GM19240 (cell line): ENCODE data around the gene ACTR3B.

- RRBS, result no CpG with 5 or more reads among the region's 4 CpGs
Observed at GRCh38 chr7:151498555-151499102, 21.1 kb downstream of the RHEB start.

DNA sequence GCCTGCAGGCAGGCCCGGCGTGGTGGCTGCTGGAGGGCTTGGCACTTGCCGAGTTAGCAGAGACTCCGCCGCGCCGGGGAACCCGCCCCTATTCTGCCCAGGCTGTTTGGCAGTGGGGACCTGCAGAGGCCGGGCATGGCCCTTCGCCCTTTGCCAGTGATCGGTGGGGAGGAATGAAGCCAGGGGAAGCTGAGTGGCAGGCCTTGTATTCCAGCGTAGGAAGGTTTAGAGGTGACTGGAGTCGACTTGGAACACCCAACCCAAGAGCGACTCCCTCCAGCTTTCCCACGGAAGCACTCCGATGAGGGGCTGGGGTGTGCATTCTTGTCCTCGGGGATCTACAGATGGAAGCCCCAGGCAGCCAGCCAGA lies 1.0 kb upstream of the RHEB start:
- RRBS, result 13% methylated on average over 9 of the region's 17 CpGs

DNA sequence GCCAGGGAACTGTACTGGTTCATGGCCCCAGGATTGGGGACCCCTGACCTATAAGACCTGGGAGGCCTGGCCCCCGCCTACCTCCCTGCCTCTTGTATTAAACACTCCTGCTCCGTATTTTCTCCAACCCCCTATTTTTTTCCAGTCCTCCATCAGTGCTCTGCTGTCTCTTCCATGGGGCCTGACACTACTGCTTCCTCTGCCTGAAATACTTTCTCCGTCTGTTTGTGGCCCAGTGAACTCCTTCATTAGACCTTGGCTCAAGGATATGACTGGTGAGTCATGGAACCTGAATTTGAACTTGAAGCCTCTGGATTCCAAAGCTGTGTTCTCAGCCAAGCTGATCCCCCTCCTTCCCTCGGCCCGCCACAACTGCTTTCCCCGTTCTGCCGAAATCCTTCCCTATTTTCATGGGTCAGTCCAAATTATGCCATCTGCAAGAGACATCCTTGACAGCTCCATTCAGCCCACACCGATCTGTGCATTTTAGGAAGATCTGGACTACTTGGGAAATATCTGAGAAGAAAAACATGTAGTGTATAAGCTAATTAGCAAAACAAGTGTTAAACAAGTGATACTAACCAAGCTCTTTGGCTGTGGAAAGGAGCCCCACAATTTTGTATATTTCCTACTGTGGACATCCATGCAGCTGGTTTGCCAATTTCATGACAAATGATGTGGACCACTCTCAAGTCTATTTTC lies 80.2 kb upstream of the RHEB start:
- RRBS, result no CpG with 5 or more reads among the region's 8 CpGs

- RRBS, result 82% methylated on average over 3 of the region's 18 CpGs
Observed at GRCh38 chr7:151719405-151720778, 157.0 kb downstream of the PRKAG2 start.

GRCh38 chr7:151730945-151731830 lies 145.7 kb downstream of the PRKAG2 start:
- RRBS, result 79% methylated on average over 3 of the region's 16 CpGs

GRCh38 chr7:151755120-151755322 lies 121.9 kb downstream of the PRKAG2 start:
- RRBS, result 91% methylated on average over 2 of the region's 7 CpGs

DNA sequence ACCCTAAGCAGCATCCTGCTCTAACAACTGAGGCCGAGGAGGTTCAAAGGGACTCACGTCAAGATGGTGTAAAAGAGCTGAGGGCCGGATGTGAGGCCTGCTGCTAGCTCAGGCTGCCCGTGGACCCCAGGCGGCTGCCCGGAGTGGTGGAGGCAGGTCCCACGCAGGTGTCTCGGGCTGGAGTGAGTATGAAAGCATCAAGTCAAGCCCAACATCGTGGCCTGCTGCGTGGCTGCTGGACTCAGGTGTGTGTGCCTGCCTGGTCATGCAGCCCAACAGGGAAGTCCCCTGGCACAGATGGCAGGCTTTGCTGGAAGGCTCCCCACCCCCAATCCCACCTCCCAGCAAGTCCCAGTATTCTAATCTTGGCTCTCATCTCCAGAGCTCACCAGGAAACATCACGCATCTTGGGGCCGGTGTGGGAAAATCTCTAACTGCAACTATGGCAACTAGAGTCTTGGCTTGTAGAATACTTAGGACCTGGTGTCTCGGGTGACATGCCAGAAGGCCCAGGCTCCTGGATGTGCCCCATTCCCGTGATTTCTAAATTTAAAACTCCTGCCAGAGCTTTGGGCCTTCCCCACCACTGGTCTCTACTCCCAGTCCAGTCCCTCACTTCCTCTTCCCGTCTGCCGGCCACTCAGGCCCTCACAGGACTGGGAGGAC lies 86.0 kb downstream of the PRKAG2 start:
- RRBS, result 68% methylated on average over 4 of the region's 16 CpGs

DNA sequence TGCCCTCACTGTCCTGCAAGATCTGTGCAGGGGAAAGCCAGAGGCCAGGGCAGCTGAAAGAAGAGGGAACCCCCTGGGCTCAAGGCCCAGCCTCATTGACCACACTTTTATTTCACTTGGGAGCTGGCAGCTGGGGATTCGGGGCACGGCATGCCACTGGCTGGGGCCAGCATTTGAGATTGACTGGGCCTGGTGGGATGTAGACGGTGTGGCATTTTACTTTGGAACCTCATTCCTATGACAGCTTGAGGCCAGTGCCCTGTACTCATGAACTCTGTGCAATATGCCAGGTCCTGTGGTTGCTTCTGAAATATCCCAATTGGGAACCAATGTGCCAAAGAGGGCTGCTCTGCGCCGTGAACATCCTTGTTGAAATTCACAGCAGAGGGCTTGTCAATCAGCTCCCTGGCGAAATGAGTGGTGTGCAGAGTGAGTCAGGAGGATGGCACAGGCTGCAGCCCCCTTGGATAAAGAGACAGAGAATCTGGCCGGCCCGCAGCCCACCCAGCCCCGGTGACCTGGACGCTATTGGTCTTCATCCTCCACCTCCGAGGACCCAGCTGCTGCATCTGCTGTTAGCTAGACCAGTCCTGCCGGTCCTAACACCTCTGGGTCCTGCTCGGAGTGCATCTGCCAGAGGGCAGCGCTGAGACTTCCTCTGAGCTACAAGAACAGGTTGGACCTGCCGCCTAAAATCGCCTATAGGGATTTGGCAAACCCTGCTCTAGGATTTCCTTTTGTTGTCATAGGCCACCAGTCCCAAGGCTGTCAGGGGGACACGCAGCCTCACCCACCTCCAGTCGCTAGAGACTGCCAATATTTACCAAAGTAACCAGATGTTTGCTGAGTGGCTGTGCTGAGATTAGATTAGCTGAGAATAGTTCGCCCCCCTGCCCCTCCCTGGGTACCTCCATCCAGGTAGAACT lies 58.0 kb downstream of the PRKAG2 start:
- RRBS, result 81% methylated on average over 3 of the region's 19 CpGs

DNA sequence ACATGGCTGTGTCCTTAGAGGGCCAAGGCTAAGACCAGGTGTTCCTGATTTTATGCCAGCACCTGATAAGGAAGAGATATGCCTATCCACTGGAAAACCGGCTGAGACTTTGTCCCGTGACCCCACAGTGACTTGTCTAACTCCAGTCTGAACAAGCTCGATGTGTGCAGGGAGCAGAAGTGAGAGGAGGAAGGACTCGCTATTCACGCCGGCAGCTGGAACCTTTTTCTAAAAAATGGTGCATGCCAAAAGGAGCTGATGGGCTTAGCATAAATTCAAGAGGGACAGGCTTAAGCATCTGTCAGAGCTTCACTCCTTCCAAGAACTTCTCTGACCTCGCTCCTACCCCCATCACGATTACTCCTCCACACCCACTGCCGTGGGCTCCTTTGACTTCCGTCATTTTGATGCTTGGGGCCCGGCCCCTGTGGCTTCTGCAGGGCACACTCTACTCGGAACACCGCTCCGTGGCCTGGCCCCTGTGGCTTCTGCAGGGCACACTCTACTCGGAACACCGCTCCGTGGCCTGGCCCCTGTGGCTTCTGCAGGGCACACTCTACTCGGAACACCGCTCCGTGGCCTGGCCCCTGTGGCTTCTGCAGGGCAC lies 56.8 kb downstream of the PRKAG2 start:
- RRBS, result no CpG with 5 or more reads among the region's 20 CpGs

DNA sequence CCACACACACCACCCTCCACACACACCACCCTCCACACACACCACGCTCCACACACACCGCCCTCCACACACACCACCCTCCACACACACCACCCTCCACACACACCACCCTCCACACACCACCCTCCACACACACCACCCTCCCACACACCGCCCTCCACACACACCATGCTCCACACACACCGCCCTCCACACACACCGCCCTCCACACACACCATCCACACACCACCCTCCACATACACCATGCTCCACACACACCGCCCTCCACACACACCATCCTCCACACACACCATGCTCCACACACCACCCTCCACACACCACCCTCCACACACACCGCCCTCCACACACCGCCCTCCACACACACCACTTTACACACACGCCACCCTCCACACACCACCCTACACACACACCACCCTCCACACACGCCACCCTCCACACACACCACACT lies 21.7 kb downstream of the PRKAG2 start:
- RRBS, result no CpG with 5 or more reads among the region's 10 CpGs

GRCh38 chr7:151867152-151867640 lies 9.7 kb downstream of the PRKAG2 start:
- RRBS, result no CpG with 5 or more reads among the region's 12 CpGs

- RRBS, result no CpG with 5 or more reads among the region's 21 CpGs
Observed at GRCh38 chr7:152147833-152148909, 122.7 kb downstream of the GALNT11 start.

- RRBS, result no CpG with 5 or more reads among the region's 5 CpGs
Observed at GRCh38 chr7:152250637-152251416, 185.0 kb downstream of the KMT2C start.

- RRBS, result no CpG with 5 or more reads among the region's 2 CpGs
Observed at GRCh38 chr7:152341220-152341804, 94.5 kb downstream of the KMT2C start.

DNA sequence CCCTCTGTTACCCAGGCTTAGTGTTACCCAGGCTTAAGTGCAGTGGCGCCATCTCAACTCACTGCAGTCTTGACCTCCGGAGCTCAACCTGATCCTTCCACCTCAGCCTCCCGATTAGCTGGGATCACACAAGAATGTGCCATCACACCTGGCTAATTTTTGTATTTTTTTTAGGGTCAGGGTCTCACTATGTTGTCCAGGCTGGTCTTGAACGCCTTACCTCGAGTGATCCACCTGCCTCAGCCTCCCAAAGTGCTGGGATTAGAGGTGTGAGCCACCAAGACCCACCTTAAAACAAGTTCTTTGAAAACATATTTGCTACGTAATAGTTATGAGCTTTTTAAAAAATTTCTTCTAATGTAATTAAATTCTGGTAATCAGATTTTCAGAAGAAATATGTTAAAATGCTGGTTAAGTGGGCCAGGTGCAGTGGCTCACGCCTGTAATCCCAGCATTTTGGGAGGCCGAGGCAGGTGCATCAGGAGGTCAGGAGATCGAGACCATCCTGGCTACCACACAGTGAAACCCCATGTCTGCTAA lies 26.7 kb downstream of the KMT2C start:
- RRBS, result no CpG with 5 or more reads among the region's 9 CpGs

DNA sequence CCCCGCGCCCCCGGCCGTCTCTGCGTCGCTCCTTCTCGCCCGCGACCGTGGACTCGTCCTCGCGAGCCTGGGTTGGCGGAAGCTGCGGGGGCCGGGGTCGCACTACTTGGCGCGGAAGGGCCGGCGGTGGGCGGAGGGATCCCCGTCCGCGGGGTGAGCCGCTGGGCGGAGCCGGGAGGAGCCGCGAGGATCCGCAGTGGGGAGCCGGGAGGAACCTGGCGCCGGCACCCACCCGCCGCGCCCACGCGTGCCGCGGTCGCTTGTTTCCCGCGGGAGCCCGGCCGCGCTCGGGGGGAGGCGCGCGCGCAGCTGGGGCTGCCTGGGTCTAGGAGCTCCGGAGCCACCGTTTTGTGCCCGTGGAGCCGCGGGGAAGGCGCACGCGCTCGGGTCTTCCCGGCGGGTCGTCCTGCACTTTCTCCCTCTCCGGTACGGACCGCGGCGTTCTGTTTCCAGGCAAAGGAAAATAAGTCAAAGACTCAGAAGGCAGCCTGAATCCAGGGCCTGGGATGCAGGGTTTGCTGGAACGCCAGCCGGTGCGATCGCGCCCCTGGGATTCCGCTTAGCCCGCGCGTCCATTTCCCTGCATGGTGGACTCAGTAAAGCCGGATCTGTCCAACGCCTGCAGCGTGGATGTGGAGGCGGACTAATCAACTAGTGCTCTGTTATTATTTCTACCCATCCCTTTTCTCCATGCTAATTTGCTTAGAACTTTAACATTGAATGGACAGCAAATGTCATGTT lies 28.8 kb upstream of the KMT2C start:
- RRBS, result 2% methylated on average over 64 of the region's 82 CpGs

- RRBS, result no CpG with 5 or more reads among the region's 6 CpGs
Observed at GRCh38 chr7:152538371-152538700, 102.5 kb upstream of the KMT2C start.

- RRBS, result 1% methylated on average over 39 of the region's 56 CpGs
Observed at GRCh38 chr7:152759251-152759942, at the start of gene ACTR3B. ACTR3B (plus strand) TSS chr7:152759752.

DNA sequence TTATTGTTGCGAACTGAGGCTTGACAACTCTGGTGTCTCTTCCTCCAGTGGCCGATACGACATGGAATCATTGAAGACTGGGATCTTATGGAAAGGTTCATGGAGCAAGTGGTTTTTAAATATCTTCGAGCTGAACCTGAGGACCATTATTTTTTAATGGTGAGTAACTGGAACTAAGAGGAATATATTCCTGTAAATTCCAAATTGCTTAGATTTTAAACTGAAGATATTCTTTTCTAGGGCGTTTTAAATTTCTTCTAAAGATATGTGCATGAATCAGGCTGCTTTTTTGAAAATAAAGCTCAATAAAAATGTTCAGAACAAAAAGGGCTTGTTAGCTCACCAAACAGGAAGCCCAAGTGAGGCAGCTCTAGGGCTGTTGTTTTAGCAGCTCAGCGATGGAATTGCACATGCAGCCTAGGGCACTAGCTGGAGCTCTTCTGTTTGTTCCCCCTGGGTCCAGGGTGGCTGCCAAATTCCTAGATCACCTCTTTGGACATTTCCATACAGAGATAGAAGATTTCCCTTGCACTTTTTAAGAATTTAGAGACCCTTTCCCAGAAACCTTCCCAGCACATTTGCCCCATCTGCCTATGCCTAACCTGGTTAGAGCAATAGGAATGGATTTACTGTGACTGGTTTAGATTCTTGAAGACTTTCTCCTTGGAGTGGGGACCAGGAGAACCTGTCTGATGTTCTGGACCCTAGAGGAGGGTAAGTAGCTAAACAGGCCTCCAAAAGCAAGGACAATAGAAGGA lies 42.2 kb downstream of the ACTR3B start:
- RRBS, result no CpG with 5 or more reads among the region's 6 CpGs

DNA sequence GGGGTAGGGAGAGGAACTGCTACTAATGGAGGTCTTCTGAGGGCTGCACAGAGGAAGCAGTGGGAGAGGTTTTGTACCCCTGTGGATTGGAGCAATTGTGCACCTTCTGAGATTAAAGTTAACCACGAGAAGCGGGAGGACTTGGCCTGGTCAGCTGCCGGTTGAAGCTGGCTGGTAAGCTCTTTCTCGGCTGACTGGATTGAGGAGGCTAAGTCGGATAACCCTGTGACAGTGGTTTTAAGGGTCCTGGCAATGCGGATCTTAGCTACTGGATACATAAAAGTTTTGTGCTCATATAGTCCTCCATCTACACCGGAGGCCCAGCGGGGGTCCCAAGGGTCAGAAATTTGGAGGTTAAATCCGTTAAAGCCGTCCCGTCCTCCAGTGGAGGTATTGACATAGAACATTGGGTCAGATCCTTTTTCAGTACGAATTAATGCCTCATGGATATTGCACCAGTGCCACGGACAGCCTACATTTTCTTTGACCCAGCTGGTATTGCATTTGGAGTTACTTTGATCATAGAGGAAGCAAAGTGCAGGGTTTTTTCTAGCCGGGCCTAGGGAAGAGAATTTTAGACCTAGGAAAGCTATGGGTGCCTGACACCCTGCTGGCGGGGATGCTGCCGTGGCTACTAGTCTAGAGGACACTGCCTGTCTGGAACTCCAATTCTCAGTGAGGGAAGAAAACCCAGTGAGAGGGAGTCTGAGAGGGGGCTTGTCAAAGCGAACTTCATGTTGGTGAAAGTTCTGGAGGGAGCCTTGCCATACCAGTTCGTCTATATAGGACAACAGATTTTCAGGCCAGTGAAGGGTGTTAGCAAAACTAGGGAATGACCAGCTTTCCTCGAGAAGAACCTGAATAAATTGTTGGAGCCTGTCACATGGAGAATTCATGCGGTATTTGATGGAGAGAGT lies 641.7 kb upstream of the DPP6 start:
- RRBS, result no CpG with 5 or more reads among the region's 20 CpGs